SEM (cell line): ENCODE data around the genes OR14L1P, OR2W3, OR2T8, OR2L13, OR2M5, OR2M4 and OR2T35.

DNA sequence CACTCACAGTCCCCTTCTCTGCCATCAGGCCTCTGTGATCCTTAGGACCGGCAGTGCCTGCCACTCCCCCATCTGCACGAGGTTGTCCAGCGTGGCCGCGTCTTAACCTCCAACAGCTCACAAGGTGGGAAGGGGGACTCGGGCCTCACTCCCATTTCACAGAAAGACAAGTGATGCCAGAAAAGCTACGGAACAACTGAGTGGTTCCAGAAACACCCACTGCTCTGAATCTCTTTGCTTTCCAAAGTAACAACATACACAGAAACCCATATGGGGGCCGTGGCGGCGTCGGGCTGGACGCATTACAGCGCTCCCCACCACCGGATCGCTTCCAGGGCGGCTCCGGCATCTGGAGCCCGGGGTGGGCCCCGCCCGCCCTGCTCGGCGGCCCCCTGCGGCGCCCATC, 994 bp downstream of the ZNF496 start:
- PRO-cap = unidirectional peak, plus-strand start at position 269 of the sequence

DNA sequence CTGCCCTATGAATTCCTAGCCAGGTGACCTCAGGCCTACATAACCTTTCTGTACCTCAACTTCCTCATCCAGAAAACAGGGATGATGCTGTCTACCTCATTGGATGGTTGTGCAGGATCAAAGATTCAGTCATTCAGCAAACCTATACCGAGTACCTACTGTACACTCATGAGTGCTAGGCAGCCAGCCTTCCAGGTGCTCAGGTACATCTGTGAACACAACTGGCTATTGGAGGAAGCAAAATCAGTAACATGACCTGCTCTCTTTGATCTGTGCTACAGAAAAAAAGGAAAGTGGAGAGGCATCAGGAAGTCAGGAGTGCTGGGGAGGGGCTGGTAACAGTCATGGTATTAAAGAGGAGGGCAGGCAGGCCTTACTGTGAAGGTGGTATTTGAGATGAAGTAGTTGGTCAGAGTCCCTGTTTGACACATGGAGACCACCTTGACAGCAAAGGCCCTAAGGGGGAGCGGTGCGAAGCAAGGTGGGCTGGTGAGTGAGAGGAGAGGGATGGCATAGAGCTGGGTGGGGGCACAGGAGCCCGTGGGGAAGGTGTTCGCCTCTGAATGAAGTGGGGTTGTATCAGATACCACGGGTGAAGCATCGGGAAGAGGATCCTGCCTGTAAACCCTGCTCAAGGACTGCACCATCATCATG, 2.2 kb upstream of the ZNF496 start:
- PRO-cap = no peak

DNA sequence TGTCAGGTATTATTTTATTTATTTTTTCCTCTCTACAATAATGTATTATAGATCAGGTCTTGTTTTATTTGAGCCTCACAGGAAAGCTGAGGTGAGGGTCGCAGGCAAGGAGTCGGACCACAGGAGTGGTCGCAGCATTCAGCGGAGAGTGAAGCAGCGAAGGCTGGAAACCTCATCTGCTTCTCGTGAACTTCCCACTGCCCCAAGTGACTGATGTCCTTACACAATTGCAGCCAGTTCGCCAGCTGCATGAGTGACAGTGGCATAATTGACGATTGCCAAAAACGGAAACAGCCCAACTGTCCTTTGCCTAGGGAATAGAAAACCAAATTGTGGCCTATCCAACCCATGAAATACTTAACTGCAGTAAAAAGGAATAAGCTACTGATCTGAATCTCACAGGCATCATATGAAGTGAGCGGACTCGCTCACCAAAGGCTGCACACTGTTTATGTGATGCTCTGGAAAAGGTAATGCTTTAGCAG, 4.4 kb upstream of the NLRP3 start:
- PRO-cap = bidirectional peak, plus-strand start at position 394 of the sequence, minus-strand start at position 208 of the sequence

- PRO-cap = bidirectional peak, plus-strand start at chr1:247415599, minus-strand start at chr1:247415535
Observed at GRCh38 chr1:247415370-247415706, 635 bp upstream of the NLRP3 start.

- PRO-cap = no peak
Observed at GRCh38 chr1:247445883-247446214, 12.1 kb downstream of the OR2B11 start.

- PRO-cap = no peak
Observed at GRCh38 chr1:247616859-247617384, at the start of gene OR14L1P. Gene OR14L1P, plus strand, starts transcription at chr1:247617143.

GRCh38 chr1:247895473-247895824, at the start of gene OR2W3:
Gene OR2W3, plus strand, starts transcription at chr1:247895587.
- PRO-cap = no peak

DNA sequence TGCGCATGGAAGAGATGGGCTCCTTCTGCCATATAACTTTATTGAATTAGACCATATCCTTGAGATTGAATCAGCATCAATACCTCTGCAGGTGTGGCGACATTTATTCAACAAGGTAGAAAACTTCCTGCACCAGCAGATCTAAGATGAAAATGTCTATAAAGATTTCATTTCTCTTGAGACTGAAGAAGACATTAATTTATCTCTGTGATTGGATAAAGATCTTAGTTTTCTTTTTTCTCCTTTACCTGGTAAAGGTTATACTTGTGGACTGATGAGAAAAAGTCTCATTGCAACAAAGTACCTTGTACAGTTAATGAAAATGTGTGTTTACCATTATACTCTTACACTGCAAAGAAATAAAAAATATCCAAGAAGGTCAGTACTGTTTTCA, at the start of gene OR2T8:
OR2T8 (plus strand) TSS at position 289 of the 394 bp plus-strand sequence.
- PRO-cap = no peak

DNA sequence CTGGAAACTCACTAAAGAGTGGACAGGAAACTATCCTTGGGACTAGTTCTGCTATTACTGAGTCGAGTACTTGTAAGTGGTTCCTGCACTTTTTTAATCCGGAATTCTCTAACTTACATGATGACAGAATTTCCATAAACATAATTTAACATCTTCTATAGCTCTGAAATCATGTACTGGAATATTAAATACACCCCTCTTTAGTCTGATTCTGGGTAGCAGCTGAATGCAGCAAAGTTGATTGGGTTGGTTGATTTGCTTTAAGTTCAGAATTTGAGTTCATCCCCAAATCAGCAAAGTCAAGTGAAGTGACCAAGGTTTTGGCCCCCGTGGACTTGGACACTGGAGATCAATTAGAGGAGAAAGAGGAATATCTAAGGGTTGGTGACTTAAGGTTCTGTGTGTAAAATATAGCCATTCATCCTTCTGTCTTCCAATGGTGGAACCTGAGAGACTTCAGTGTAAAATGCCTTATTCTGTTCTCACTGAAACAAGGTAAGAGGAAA, at the start of gene OR2L13:
OR2L13 (plus strand) TSS at position 425 of the 506 bp plus-strand sequence.
- PRO-cap = no peak

- PRO-cap = no peak
Observed at GRCh38 chr1:248144881-248145384, at the start of gene OR2M5. Gene OR2M5, plus strand, starts transcription at chr1:248145148.

DNA sequence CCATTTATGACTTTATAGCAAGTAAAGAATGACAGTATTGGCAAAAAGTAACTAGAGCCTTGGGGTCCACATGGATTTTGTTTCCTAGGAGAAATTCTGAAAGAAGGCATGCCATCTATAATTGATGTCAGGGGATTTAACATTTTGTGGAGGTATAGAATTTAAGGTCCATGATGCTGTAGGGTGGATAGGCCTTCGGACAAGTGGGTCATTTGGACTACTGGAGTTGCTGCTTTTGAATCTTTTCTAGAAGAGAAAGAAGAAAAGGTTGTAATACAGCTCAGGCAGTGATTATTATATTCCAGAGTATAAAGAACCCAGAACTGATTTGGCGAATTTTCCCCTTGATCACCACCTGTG, at the start of gene OR2M4:
OR2M4 (plus strand) TSS at position 194 of the 360 bp plus-strand sequence.
- PRO-cap = no peak

DNA sequence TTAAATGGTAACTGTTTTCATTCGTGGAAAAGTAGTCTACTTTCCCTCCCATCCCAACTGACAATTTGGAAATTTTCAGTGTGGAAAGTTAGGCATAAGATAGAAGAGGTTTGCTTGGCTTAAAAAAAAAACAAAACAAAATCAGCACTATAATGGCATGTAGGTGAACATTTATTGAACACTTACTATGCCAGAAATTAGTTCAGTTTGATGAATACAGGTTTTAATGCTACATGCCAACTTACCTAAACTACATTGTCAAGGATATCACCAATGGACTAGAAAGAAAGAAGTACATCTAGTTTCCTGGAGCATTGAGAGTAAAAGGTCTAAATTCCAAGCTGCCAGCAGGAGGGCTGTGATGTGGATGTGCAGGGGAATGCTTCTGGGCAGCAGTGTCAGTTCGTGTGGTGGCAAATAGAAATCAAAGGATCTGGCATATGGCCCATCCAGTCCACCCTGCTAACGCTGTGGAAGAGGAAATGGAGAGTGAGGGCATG, at the start of gene OR2T35:
OR2T35 (minus strand) TSS at position 277 of the 500 bp plus-strand sequence.
- PRO-cap = no peak

DNA sequence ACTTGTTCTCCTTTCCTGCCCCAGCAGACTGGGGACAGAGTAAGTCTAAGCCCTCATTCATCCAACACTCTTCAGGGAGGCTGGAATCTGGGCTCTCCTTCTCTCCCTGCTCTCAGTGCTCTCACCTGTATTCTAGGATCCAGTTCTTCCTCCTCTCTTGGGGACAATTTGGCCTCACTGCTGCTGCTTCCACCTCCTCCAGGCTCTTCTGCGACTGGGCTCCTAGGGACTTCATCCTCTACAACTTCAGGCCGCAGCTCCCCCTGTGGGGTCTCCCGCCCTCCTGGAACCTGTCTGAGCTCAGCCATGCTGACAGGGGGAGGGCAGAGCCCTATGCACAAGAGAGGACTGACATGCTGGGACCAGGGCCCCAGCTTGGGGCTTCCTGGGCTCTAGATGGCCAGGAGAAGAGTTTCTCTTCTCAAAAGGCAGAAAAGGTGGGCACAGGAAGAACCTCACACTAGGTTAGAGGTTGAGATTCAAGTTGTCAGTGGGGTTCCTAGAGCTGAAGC, 1.0 kb downstream of the SH3BP5L start:
- PRO-cap = no peak